REH cell (cell line): ENCODE results near the gene IL10.

DNA sequence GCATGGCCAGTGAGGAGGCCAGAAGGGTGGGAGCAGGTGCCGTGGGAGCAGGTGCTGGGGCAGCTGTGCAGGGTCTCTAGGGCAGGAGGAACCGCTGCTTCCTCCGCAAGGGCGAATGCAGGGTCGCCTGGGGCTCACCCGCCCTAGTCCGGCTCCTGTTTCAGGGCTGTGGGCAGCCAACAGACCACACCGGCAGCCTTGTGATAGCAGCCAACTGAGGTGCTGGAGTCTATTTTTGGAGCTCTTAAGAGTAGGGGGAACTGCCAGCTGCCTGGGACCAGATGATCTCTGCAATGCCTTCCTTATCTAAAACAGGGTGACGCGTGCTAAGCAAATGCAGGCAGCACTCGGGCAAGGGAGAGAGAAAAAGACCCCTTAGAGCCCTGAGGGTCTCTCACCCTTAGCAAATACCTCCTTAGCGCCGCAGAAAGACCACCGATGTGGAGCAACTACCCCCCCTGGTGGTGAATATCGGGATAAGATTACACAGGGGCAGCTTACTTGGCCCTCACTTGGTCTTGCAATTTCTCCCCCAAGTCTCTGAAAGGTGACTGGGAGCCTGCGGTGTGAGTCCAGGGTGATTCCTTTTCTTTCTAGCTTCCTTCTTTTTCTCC is 20.7 kb upstream of the MAPKAPK2 start:
- PRO-cap: bidirectional peak, plus-strand start at position 309 of the sequence, minus-strand start at position 200 of the sequence

DNA sequence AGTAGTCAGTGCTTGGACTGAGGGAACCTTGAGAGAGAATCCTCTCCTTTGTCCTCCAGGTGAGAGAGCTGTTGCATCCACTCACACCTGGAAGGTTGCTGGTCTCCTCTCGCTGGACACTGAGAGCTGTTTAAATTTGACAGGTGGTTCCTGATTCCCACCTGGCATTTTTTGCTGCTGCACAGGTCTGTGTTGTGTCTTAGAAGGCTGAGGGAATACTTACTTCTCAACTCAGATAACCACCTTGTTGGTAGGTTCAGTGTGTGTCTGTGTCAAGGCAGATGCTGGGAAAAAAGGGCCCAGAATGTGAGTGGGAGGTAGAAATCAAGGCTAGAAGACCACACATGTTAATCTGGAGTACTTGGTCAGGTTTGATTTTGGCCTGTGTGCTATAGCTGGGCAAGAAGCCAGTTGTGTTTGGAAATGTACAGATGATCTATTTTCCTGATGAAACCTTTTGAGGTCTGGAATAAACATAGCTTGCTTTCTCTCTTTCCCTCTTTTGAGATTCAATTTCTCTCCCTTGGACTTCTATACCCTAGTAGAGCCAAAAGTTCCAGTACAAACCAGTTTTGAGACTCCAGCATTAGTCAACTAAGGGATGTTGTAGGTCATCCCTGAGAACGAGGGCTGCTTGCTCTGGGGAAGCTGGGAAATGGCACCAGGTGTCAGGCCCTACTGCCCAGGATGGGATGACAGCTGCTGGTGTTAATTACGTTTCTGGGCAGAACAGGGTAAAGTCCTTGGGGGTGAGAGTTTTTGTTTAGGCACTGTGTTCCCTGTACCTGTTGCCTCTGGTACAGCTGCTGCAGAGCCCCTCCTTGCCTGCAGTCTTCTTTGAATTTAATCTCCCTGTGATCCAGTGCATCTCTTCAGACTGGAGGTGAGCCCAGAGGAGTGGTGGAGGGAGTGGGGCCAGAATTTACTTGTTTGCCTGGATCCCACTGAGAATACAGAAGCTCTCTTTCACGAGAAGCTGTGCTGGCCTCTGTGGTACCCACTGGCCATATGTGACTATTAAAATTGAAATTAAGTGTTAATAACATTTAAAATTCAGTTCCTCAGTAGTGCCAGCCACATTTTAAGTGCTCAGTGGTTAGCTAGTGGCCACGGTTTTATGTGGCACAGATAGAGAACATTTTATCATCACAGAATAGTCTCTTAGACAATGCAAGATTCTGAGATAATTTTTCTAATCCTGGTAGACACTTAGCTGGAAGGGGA is 15.9 kb downstream of the MAPKAPK2 start:
- PRO-cap: no peak

DNA sequence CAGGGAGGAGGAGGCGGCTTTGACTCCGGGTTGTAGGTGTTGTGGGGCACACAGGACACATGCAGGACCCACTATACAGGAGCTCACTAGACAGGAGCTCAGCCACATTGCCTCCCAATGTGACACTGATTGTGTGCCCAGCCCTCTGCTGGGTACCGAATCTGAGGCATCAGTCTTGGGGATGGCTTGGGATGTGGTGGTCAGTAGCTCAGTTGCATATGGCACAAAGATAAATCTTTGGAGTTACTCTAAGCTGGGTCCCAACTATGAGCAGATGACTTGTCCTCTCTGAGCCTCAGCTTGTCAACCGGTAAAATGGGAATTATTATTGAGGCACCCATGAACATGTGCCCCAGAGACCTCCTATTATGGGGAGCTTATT is 29.1 kb upstream of the IL19 start:
- PRO-cap: no peak

DNA sequence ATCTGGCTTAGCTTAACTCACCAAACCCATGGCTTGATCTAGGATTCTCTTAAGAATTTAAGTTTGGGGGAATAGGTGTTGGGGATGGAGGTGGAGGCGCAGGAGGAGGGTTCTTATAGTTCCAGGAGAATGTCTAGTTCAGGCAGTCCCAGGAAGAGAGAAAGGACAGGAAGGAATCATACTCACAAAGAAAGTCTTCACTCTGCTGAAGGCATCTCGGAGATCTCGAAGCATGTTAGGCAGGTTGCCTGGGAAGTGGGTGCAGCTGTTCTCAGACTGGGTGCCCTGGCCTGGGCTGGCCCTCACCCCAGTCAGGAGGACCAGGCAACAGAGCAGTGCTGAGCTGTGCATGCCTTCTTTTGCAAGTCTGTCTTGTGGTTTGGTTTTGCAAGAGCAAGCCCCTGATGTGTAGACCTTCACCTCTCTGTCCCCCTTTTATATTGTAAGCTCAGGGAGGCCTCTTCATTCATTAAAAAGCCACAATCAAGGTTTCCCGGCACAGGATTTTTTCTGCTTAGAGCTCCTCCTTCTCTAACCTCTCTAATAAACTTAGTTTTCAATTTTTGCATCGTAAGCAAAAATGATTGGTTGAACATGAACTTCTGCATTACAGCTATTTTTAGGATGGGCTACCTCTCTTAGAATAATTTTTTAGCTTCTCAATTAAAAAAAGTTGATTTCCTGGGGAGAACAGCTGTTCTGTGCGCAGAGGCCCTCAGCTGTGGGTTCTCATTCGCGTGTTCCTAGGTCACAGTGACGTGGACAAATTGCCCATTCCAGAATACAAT is at the start of gene IL10:
Gene IL10 (minus strand): TSS at position 410 of the 788 bp plus-strand sequence.
- PRO-cap: no peak

- PRO-cap: no peak
Measured at GRCh38 chr1:206865006-206865471, 384 bp upstream of the IL20 start.

DNA sequence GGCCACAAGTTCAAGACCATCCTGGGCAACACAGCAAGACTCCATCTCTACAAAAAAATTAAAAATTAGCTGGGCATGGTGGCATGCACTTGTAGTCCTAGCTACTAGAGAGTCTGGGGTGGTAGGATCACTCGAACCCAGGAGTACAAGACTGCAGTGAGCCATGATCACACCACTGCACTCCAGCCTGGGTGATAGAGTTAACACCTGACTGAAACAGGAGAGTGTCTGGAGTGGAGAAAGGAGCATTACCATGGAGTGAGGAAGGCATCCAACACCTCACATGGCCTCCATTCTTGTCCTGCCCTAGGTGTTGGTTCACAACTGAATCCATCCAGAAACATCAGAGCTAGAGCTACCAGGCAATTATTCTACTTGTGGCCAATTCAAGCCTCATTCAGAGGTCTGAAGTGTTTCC is 345 bp downstream of the FCMR start:
- PRO-cap: no peak

DNA sequence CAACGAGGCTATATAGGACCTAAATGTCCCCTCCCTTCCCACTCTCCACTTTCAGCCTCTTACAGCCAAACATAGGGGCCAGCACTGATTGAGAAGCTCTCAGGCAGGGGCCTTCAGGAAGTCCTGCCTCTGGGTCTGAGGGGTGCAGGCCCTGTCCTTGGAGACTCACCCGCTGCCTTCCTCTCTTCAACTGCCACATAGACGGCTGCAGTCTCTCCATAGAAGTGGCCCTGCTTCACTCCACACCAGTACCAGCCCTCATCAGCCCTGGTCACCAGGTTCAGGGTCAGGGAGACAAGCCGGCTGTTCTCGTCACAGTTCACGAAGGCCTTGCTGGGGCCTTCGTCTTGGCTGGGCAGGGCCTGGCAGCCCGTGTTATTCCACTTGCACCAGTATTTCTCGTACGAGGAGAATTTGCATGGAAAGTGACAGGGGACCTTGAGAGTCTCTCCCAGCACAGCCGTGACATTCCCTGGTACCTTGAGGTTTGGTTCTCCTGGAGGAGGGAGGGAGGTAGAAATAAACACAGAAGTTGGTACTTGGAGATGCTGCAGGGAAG is 11.9 kb downstream of the PIGR start:
- PRO-cap: no peak

DNA sequence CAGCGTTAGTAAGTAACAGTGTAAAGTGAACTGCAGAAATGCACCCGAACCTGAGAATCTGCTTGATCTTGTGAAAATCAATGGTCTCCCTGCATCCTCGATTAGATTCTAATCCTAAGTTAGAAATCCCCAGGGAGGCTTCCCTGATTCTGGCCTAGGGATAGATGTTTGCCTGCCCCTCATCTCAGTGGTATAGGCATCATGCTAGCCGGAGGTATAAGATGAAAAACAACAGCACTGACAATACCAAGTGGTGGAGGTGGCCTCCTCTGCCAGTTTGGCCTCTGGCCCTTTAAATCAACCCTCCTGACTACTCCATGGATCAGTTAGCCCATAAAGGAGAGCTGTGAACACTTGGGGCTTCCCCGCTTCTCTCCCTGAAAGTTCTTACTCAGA is 9.0 kb upstream of the PIGR start:
- PRO-cap: no peak

GRCh38 chr1:206978172-206978698 is 8.0 kb upstream of the FCAMR start:
- PRO-cap: no peak

DNA sequence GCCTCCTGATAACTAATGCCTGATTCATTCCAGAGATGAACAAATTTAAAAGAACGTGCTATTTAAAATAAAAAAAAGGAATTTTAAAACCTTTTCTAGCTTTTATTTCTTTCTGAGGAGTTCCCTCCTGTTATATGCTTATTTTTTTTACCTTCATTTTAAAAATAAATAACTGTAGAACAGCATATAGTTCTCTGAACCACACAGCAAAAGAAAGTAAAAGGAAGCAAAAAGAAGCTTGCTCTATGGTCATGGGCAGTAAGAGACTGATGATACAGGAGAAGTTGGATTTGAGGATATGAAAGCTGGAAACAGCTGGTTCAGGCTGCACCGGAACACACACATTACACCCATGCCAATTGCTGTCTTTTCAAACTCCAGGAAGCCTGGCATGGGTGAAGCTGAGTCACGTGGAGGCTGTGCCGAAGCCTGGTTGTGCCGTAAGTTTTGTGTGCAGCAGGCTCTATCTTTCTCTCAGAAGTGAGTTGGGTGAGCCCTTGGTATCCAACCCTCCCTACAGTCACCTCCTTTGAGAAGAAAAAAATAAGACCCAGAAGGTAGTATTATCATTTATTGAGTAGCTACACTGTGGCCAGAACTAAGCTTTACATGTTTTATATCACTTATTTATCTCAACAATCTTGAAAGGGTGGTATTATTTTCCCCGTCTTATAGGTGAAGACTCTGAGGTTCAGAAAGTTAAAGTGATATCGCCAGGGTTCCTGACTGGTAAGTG is 14.4 kb downstream of the C1orf116 start:
- PRO-cap: no peak

DNA sequence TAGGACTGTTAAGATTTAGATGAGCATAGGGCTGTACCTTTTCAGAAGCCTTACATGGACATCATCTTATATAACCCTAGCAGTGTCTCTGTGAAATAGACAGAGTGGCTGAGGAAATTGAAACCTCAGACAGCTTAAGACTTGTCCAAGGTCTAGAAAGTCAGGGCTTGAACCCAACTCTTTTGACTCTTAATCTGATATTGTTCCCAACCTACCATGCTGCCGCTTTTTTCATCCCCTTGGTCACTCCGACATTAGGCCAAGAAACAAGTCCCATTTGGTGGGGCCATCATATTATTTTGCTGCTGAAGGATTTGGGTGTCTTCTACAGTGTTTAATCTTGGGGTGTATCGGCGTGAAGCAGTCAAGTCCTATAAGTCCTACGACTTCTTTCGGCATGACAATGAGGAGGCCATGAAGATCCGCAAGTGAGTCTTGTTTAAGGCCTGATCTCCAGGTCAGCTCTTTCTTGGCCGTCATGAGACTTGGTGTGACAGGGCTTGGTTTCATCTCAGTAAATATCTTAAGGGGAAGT is 9.3 kb downstream of the PFKFB2 start:
- PRO-cap: no peak

DNA sequence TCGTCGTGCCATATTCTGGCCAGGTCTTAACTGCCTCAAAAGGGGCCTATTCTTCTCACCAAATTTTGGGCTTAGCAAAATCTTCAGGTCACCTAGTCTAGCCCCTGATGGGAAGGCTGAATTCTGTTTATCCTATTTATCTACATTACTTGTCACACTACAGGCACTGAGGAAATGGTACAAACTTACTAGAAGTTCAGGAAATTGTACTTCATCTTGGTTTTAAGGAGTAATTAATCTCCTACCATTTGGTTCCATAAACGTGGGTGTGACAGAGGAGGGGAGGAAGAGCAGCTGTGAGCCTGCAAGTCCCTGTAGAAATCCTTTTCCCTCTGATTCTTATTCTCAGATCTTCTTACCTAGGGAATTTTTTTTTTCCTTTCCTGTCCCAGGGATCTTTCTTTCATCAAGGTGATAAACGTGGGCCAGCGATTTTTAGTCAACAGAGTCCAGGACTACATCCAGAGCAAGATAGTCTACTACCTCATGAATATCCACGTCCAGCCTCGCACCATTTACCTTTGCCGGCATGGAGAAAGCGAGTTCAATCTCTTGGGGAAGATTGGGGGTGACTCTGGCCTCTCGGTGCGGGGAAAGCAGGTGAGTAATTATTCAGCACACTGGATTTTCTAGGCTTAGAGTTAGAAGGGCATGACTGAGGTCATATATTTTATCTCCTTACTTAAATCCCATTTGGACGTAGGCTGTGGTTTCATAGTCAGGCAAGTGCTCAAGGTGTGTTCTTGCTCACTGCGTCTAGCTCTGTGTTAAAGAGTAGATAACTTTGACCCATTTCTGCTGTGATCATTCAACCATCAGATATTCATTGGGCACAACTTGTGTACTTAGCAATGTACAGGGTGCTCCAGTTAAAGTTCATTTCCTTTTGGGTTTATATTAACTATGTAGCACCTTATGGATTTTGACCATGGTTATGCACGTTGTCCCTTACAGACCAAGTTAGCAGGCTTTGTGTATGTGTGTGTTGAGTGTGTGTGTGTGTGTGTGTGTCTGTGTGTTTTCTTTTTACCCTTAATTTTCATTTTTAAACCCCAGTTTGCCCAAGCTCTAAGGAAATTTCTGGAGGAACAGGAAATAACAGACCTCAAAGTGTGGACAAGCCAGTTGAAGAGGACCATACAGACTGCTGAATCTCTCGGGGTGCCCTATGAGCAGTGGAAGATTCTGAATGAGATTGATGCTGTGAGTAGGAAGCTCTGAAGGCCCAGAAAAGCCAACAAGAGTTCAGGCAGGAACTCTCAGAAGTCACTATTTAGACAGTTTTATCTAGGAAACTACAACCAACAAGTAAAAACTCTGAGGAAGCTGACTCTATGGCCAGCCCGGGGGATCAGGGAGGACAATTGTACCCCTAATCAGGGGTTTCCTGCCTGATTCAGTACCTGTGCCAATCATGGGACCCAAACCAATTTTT is 14.5 kb downstream of the PFKFB2 start:
- PRO-cap: no peak

DNA sequence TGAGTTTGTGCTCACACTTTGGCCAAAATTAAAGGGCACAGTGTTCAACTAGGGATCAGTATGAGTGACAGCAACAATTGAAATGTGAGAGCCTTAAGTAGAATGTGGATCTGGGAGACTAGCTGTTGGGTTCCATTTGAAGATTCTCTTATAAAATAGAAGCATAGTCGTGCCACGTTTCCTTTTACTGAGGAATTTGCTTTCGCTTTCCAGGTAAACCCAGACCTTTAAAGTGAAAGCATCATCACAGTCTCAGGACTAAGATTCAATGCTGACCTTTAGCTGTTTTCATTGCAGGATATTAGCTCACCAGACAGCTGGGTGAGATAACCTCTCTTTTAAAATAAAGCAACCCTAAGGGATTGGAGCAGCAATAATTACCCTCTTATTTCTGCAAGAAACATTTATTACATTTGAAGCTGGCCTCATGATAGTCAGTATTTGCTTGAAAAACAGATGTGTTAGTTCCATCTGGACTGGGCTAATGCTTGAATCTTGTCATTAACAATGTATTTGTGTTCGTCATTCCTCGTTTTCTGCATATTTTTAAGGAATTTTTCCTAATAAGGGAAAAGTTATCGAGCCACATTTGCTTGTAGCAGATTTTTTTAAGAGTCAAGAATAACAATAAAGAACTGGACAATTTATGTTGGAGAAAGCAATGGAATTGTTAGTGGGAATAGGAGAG is 37.0 kb upstream of the CD55 start:
- PRO-cap: no peak

GRCh38 chr1:207298118-207298560 is 23.3 kb upstream of the CD55 start:
- PRO-cap: no peak

DNA sequence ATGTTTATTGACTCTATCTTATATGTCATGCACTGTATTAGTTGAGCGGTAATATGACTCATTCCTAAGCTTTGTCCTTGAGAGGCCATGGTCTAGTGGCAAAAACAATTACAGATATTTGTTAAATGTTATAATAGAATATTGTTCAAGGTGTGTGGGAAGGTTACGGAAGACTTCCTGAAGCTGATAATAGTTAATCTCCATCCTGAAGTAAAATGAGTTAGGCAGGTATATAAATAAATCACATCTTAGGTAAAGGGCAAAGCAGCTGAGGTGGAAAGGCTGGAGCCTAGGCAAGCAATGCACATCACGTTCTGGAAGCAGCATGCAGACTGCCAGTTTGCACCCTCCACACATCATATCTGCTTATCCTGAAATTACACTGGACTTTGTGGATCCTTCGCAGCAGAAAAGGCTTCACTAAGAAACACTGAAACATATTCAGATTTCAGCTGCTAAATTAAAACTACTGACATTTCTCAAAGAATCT is 16.4 kb upstream of the CD55 start:
- PRO-cap: no peak

DNA sequence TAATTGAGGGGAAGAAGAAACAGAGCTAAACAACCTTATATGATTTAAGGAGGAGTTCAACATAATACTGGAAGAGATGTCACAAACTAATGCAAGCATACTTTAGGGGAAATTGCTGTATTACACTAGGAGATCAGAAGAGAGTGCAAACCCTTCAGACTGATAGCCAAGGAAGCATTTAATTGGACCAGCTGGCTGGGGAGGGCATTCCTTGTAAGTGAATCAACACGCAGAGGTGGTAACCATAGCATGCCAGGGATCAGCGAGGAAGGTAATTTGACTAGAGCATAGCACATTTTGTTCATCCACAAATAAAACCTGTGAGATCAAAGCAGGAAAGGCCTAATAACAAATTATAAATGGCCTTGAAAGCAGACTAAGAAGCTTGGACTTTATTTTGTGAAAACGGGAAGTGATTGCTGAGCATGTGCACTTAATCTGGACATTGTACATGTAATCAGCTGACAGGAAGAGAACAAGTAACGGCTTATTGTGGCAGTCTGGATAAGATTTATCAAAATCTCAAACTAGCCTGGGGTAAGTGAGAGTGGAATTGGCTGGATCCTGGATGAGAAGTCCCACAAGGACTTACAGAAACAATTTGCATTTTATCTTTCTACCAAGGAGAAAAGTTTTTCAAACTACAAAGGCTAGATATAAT is 11.7 kb upstream of the CD55 start:
- PRO-cap: unidirectional peak, plus-strand start at position 245 of the sequence; bidirectional peak, plus-strand start at position 462 of the sequence, minus-strand start at position 418 of the sequence

- PRO-cap: no peak
Measured at GRCh38 chr1:207357321-207358019, 36.0 kb downstream of the CD55 start.

- PRO-cap: no peak
Measured at GRCh38 chr1:207359488-207359794, 38.0 kb downstream of the CD55 start.

GRCh38 chr1:207803402-207804624 is 52.0 kb downstream of the CD46 start:
- PRO-cap: no peak

DNA sequence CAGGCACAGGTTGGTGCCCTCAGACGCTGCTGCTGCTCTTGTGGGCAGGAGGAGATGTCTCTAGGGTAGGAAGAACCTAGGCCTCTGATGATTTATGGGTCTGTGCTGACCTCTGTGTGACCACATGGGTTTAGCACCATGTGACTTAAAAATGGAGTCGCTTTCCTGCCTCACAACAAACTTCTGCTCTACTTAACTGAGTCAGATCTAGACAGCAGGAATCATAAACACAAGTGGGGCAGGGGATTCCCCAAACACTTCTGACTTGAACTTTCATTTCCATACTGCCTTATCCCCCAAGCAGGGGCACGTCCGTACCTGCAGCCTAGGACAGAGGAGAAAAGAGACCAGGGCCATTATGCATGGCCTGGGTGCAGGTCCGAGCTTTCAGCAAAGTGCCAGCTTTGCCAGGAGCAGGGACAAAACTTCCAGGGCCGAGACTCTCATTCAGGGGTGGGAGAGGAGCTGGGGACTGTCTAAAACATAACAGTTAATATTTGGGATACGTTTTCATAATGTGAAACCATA is 79.0 kb downstream of the CD34 start:
- PRO-cap: no peak